Right ventricle myocardium (tissue), 1 donor: ENCODE results near the genes MCL1, SNX27 and CELF3.

- PRO-cap, 2 experiments = peak in 1 of 2 experiments; most common minus-strand start chr1:150567429 (in 1)
Observed at GRCh38 chr1:150567150-150567465, 12.3 kb downstream of the MCL1 start.

GRCh38 chr1:150579463-150579723 lies at the start of gene MCL1:
Gene MCL1, minus strand, starts transcription at chr1:150579610.
- PRO-cap, 2 experiments = peak in 2 of 2 experiments; most common minus-strand start chr1:150579597 (in 2)

GRCh38 chr1:150808691-150809487 lies 829 bp upstream of the CTSK start:
- PRO-cap, 2 experiments = no peak in any of the 2 experiments

DNA sequence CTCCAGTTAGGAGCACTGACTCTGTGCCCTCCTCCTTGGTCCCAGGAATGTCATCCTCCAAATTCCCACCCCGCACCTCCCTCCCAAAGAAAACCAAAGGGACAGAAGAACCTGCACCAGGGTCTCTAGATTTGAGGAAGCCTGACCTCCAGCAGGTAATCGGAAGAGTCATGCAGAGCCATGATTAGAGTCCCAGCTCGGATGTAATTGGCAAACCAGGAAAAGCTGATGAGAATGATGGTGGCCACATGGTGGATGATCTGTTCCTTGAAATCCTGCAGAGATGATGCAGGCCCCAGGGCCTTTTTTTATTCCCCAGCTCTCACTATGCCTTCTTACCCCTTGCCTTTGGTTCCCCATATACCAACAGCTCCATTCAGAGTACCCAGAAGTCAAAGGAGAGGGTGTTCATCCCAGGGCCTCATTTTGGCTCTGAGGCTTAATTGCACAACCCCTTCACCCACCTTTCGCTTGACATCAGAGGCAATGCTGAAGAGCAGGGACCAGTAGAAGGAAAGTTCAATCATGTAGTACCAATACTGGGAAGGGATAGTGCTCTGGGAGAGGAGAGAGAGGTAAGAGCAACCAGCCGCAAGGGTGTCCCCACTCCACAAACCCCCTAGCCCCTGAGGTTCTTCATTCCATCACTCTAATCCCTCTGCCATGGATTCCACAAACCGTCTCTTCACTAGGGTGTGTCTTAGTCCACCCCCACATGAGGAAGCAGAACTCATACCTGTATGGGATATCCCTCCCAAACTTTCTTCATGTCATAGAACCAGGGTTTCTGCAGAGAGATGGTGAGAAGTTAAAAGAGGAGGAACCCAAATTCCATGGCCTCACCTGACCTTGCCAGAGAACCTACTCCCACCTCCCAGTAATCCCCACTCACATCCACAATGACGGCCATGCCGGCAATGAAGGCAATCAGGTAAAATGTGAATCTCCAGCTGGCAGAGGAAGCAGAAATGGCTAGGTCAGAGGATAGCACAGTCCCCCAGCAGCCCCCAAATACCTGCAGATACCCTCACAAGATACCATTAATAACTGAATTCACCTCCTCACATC lies 7.4 kb downstream of the CERS2 start:
- PRO-cap, 2 experiments = no peak in any of the 2 experiments

GRCh38 chr1:150971193-150972397 lies 3.0 kb downstream of the CERS2 start:
- PRO-cap, 2 experiments = peak in 1 of 2 experiments; most common plus-strand start chr1:150971472 (in 1); most common minus-strand start chr1:150971342 (in 1)

- PRO-cap, 2 experiments = no peak in any of the 2 experiments
Observed at GRCh38 chr1:150976285-150976849, 1.7 kb upstream of the CERS2 start.

DNA sequence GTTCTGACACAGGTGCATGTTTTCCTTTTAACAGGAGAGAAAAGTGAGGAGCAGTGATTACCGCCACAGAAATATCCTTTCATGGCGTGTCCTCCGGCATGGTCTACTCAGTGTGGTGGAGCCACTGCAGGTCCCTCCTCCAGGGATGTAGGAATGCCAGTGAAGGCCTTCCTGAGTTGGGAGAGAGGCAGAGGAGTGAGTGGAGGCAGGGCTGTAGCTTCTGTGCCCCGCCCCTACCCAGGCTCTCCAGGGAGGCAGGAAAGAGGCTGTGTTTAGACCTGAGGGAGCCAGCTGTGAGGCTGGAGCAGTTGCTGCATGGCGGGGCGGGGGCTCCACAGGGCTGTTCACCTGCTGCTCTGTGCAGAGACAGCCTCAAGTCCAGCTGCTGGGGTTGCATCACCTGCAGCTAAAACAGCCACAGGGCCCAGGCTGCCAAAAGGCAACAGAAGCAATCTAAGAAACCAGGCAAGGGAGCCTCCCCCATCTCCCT lies 904 bp upstream of the ANXA9 start:
- PRO-cap, 2 experiments = no peak in any of the 2 experiments

DNA sequence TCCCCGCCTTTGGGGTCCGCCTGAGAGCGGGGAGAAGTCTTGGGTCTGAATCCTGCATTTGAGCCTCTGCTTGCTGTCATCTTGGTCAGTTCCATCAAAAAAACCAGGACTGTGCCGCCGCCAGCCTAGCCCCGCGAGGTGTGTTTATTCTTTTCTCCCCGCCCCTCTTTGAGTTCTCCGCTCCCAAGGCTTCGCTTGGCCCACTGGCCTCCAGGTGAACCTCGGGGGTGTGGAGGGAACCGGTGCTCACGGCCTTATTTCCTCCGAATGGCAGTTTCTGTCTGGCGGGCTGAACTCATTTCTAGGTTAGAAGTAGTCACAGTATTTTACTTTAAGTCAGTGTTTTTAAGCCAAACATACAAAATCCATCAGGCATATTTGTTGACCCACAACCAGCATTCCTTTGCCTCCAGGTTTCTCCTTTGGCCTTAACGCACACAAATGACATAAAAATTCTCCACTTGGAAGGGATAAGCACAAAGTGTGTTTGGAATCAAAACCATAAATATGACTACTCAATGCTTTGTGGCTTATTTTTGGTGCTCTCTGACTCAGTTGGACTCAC lies 724 bp downstream of the PRUNE1 start:
- PRO-cap, 2 experiments = peak in 2 of 2 experiments; most common plus-strand start position 203 of the sequence (in 1); most common minus-strand start position 142 of the sequence (in 2)

DNA sequence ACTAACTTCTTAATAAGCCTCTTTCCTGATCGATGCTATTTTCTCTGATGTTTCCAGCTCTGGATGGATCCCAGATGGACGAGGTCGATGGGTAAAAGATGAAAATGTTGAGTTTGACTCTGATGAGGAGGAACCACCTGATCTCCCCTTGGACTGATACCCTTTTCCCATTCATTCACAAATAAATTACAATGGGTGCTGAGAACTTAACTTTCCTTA lies 2.9 kb downstream of the SCNM1 start:
- PRO-cap, 2 experiments = no peak in any of the 2 experiments

- PRO-cap, 2 experiments = no peak in any of the 2 experiments
Observed at GRCh38 chr1:151248848-151249222, 5.7 kb upstream of the PSMD4 start.

DNA sequence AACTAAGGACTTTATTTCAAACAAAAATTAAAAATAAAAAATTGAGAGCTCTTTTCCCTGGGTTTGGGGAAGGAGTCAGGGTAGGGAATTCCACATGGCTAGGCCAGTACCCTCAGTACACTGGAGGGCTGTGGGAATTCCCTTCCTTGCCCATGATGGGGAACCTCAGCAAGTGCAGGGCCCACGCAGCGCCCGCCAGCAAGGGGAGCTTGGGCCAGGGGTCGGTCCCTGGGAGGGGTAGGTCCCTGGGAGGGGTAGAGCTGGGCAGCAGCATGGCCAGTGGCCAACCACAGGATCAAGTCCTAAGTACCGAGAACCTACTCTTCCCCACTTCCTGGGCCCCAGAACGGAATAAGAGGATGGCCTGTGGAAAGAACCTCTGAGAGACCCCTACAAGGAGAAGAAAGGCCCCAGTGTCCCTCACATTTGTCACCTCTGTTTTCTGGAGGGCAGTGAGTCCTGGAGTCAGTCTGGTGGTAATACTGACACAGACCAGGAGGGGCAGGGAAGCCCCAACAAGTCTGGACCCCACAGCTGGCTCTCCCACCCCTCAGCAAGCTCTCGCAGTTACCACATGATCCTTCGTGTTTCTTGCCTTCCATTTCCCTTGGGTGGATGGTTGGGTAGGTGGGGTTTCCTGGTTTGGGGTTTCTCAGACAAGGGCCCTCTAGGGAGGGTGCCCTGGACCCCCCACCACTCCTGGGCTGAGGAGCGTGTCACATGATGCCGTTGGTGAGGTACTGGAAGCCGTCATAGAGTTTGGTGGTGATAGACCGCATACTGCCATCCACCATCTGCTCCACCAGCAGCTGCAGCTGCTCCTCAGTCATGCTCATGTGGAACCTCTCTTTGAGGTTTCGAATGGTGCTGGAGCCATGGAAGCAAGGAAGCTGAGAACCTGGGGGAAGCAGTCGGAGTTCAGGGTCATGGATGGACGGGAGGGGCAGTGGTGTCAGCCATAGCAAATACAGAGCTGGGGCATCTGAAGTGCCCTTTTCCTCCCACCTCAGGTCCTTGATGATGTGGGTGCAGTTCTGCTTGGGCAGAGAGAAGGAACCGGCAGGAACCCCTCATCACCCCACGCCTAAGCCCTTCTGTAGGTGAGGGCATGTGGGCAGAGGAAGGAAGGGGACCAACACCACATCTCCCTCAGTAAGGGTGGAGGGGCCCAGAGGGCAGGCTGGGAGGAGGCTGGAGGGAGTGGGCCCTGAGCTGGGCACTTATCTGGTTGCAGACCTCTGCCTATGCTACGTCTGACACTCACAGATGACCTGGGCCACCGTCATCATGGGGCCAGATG lies 10.5 kb downstream of the ZNF687 start:
- PRO-cap, 2 experiments = no peak in any of the 2 experiments

DNA sequence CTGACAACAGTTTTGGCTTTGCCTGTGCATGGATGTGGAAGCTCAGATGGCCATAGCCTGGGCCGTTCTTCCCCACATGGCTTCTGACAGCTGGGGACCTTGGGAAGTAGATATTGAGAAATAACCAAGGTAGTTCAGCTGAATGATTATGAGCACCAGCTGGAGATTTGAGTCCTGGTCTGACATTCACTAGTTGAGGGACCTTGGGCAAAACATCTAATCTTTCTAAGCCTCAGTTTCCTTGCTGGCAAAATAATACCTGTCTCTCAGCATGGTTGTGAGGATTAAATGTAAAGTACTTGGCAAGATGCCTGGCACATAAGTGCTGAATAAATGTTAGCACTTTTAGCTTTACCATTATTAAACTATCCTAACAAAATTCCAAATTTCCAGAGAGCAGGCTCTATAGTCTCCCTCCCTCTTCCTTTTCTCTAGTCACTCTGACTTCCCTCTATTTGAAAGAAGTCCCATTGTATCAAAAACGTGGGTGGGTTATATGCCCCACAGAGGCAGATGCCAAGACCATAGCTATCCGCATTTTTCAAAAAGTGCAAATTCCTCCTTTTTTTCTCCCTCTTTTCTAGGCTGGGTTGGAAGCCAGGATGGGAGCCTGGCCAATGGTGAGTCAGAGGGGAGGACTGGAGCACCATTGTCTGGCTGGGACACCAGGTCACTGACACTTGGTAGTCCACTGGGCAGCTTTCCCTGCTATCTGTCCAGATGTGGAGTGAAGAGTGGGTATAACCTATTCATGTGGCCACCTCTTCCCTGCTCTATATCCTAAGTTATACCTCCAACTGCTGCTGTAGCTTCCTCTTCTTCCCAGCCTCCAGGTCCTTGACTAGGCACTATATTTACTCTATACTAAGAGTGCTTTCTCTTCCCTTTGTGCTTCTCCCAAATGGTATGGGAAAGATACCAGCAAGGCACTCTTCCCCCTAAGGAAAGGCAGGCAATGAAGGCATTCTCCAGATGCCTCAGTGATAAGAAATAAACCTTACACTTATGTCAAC lies 13.2 kb downstream of the PI4KB start:
- PRO-cap, 2 experiments = no peak in any of the 2 experiments

DNA sequence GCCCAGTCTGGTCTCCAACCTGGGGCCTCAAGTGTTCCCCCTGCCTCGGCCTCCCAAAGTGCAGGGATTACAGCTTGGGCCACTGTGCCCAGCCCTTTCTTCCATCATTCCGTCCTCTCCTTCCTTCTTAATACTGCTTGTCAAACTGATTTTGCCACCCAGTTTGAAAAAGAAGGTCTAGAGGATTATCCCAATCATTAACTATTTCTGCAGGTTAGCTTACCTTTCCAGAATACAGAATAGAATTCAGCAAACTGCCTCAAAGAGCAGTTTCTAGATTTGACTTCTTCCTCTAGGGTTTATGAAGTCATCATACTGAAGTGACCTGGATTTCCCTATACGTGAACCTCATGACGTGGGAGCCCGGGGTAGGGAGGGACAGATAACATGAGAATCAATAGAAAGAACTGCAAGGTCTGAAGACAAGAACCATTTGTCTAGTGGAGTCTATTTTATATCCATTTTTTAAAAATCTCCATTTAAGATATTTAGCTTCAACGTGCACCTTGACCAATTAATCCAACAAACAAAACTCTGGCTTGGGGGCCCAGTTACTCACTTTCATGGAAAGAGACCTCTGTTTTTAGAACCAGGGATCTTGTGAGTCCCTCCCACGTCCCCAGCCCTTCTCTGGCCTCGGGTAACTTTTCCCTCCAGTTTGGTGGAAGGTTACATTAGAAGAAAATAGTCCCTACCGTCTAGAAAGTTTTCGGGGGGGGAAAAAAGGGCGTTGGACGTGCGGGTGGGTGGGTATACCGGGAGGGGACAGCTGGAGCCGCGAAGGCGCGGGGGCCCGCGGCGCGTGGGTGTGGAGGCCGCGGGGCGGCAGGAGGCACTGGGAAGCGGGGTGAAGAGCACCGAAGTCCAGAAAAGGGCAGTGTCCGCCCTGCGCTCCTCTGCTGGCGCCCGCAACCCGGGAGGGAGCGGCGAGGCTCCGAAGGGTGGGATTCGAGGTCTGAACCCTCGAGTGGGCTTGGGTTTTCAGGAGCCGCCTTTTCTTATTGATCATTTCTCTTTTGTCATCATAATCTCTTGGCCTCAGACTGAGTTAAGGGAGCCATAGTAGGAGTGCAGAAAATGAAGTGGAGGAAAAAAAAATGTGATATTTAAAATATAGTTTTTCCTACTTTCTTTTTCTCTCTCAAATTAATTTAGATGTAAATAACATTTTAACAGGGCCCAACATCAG lies 13.8 kb upstream of the POGZ start:
- PRO-cap, 2 experiments = peak in 2 of 2 experiments; most common plus-strand start position 753 of the sequence (in 2); most common minus-strand start position 632 of the sequence (in 2)

DNA sequence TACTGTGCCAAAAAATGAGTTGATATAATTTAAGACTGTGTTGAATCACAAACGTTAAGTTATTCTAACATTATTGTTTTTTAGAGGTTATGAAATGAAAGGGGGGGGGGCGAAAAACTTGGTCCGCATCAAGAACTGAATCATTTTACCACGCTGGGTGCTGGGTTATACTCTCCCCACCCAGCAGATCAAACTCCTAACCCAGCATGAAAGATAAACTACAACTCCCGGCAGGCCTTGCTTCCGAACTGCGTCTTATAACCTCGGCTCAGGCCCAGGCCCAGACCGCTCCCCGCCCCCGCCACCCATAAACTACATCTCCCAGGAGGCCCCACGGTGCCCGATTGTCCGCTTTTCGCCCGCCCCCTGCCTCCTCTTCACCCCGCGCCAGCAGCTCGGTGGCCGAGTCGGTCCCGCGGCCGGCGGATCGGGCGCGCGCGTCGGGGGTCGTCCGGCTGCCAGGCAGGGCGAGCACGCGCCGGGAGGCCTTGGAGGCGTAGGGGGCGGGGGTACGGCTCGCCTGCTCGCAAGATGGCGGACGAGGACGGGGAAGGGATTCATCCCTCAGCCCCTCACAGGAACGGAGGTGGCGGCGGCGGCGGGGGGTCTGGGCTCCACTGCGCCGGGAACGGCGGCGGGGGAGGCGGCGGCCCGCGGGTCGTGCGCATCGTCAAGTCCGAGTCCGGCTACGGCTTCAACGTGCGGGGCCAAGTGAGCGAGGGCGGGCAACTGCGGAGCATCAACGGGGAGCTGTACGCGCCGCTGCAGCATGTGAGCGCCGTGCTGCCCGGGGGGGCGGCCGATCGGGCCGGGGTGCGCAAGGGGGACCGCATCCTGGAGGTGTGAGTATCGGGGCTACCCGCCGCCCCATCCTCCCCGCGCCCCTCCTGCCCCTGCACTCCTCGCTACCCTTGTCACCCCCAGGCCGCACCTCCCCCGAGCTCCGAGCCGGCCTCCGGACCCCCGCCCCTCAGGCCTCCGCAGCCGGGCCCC lies at the start of gene SNX27:
SNX27 (plus strand) TSS at position 380 of the 993 bp plus-strand sequence.
- PRO-cap, 2 experiments = peak in 2 of 2 experiments; most common plus-strand start position 380 of the sequence (in 2); most common minus-strand start position 198 of the sequence (in 1)

- PRO-cap, 2 experiments = no peak in any of the 2 experiments
Observed at GRCh38 chr1:151710091-151710714, 6.4 kb downstream of the CELF3 start.

DNA sequence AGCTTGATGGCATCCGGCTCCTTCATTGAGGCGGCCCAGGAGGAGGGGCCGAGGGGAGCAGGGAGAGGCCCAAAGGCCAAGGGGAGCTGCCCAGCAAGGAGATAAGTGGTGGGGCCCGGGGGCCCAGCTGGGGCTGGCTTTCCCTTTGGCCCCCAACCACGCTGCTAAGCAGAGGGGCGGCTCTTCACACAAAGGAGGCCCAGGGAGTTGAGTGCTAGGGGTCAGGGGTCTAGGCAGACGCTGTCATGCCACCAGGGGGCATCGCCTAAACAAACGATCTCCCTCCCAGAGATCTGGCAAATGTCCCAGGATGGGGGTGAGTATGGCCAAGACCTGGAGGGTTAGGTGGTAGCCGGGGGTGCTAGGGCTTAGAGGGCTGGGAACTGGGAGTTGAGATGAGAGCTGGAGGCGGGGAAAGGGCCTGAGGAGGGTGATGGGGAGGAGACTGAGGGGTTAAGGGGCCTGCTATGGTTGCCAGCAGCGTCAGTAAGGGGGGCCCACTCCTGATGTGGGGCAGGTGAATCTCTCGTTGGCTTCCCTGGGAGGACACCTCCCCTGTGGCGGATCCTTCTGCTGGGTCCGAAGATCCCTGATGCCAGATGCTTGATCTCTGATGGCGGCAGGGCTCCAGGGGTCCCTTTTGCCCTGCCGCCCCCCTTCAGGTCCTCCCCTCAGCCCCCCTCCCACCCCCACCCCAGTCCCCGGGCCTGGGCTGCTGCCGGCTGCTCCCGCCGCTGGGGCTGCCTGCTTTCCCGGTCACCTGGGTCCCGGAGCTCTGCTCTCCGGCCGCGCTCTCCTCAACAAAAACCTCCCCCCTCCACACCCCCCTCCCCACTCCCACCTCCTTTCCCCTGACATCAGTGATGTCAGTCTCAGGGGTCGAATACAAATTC lies at the start of gene CELF3:
CELF3 (minus strand) TSS at position 809 of the 893 bp plus-strand sequence.
- PRO-cap, 2 experiments = no peak in any of the 2 experiments

DNA sequence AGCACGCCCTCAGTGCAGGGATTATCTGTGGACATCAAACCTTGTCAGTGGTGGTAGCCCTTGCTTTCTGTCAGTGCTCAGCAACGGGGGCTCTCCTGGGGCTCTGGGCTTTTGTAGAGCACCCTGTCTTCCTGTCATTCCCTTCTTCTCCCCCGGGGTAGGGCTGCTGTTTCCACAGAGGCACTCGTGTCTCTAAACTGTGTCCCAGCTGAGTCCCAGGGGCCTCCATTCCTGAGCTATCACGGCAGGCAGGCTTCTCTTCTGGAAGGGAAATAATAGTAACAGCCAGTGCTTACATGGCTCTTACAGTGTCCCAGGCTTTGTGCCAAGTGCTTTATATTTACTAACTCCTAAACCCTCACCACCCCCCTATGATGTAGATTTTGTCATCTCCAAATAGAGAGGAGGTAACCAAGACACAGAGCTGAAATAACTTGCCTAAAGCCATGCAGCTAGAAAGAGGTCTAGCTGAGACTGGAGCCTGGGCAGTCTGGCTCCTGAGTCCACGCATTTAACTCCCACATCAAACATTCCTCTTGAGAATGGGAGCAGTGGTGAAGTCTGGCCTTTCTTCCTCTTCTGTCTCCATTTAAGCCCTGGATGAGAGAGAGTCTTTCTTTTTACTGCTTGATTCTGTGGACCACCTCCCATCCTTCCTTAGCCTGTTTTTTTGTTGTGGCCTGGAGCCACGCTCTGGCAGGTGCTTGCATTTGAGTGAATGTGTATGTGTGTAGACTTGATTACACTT lies 1.5 kb upstream of the CELF3 start:
- PRO-cap, 2 experiments = peak in 1 of 2 experiments; most common plus-strand start position 455 of the sequence (in 1); most common minus-strand start position 252 of the sequence (in 1)

- PRO-cap, 2 experiments = no peak in any of the 2 experiments
Observed at GRCh38 chr1:151851694-151852470, 1.6 kb downstream of the THEM5 start.

GRCh38 chr1:151991424-151992086 lies 2.1 kb downstream of the S100A10 start:
- PRO-cap, 2 experiments = no peak in any of the 2 experiments

- PRO-cap, 2 experiments = no peak in any of the 2 experiments
Observed at GRCh38 chr1:152111368-152112064, 3.7 kb downstream of the TCHH start.